ENCODE measurements around a stretch of chr7.

- PRO-cap, result no peak
Measured at GRCh38 chr7:55043531-55044148, 24.8 kb downstream of the EGFR start.

GRCh38 chr7:55060964-55061447 is 42.2 kb downstream of the EGFR start:
- PRO-cap, result no peak

- PRO-cap, result unidirectional peak, minus-strand start at chr7:55129703
Measured at GRCh38 chr7:55129613-55130388, 111.0 kb downstream of the EGFR start.

GRCh38 chr7:55130389-55131285 is 111.8 kb downstream of the EGFR start:
- PRO-cap, result bidirectional peak, plus-strand start at chr7:55130971, minus-strand start at chr7:55130863

DNA sequence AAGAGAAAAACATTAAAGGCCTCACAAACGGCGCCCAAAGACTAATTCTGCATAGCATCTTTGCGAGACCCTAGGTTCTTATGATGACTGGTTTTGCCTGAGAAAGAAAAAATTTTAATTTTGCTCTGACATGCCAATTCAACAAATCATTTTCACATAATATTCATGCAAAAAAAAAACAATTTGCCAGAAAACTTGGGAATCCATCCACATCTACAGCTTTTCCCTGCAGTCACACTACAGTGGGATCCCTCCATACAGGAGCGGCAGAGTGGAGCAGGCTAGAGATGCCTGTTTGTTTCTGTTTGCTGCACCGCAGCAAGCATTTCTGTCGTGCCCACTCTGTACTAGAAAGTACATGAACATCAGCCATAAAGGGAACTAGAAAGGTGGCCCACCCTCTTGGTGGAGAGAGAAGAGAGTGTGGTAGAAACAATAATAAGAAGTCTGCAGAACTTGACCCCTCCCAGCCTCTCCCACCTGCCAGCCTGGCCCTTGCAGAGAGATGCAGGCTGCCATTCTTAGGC is 171.6 kb downstream of the EGFR start:
- PRO-cap, result no peak

- PRO-cap, result no peak
Measured at GRCh38 chr7:55469217-55469817, 103.0 kb downstream of the VOPP1 start.

GRCh38 chr7:55555099-55555507 is 17.2 kb downstream of the VOPP1 start:
- PRO-cap, result no peak

- PRO-cap, result no peak
Measured at GRCh38 chr7:55555887-55556659, 16.2 kb downstream of the VOPP1 start.

GRCh38 chr7:55573276-55573576 is 924 bp upstream of the VOPP1 start:
- PRO-cap, result no peak

GRCh38 chr7:55593585-55593923 is 21.3 kb upstream of the VOPP1 start:
- PRO-cap, result no peak

DNA sequence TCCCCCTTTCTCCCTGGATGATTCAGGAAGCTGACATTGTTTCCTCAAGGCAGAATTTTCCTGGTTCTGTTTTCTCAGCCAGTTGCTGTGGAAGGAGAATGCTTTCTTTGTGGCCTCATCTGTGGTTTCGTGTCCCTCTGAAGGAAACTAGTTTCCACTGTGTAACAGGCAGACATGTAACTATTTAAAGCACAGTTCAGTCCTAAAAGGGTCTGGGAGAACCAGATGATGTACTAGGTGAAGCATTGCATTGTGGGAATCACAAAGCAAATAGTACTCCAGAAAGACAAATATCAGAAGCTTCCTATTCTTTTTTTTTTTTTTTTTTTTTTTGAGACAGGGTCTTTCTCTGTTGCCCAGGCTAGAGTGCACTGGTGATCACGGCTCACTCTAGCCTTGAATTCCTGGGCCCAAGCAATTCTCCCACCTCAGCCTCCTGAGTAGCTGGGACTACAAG is 12.8 kb downstream of the PHKG1 start:
- PRO-cap, result no peak

DNA sequence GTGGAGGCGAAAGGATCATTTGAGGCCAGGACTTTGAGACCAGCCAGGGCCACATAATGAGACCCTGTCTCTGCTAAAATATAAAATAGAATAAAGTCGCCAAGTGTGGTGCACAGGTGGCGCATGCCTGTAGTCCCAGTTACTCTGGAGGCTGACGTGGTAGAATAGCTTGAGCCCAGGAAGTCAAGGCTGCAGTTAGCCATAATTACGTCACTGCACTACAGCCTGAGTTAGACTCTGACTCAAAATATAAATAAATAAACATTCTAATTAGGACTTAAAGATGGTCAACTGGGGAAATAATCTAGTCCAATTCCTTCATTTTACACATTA is 771 bp downstream of the CHCHD2 start:
- PRO-cap, result no peak

DNA sequence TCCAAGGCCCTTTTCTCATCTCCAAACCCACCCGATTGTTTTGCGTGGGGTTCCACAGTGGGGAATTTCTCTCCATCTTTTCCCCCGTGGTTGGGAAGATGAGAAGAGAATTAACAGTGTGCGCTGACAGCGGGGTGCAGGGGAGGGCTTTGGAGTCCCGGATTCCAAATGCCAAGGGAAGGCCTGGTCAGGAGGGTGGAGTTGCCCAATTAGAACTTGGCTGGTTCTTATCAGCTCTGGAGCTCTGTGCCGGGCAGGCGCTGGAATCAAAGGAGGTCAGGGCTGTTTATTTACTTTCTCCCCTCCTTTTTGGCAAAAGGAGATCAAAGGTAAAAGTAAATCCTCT is 95.4 kb upstream of the ZNF716 start:
- PRO-cap, result no peak

DNA sequence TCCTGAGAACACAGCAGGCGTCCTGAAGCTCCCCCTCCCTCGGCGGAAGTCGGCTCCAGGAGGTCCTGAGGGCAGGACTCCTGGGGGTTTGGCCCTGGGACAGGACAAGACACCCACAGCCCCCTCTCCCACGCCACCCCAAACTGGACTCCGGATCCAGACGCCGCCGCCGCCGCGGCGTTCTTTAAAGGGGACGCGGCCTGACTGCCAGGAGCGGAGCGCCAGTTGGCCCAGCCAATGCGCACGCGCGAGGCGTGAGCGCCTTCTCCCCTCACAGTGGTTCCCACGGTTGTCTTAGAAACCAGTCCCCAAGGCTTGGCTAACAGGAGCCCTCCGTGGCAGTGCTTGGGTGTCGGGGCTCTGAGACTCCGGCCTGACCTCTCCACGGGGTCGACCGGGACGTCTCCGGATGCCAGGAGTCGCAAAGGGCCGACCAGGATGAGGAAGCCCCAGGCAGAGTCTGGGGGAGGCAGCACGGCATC is 371.8 kb downstream of the ZNF716 start:
- PRO-cap, result no peak

GRCh38 chr7:64463572-64464093 is 99.2 kb downstream of the ZNF680 start:
- PRO-cap, result bidirectional peak, plus-strand start at chr7:64463837, minus-strand start at chr7:64463706

GRCh38 chr7:64569046-64569936 is 6.4 kb upstream of the ZNF680 start:
- PRO-cap, result no peak

DNA sequence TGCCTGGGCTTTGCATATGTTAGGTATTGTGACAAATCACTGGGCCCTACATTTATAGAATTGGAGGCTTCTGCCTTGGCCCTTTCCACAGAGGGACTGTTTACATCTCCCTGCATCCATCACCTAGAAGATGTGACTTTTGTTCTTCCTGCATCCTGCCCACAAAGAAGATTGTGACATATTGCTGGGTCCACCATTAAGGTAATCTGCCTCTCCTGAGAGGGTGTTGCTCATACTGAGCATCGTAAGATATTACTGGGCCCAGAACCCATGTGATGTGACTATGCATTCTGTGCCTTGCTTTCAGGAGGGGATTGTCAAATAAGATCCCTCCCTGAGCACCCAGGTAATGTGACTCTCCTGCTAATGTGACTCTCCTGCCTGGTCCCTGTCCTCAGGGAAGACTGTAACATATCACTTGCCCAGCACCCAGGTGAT is 7.0 kb upstream of the ZNF107 start:
- PRO-cap, result no peak

DNA sequence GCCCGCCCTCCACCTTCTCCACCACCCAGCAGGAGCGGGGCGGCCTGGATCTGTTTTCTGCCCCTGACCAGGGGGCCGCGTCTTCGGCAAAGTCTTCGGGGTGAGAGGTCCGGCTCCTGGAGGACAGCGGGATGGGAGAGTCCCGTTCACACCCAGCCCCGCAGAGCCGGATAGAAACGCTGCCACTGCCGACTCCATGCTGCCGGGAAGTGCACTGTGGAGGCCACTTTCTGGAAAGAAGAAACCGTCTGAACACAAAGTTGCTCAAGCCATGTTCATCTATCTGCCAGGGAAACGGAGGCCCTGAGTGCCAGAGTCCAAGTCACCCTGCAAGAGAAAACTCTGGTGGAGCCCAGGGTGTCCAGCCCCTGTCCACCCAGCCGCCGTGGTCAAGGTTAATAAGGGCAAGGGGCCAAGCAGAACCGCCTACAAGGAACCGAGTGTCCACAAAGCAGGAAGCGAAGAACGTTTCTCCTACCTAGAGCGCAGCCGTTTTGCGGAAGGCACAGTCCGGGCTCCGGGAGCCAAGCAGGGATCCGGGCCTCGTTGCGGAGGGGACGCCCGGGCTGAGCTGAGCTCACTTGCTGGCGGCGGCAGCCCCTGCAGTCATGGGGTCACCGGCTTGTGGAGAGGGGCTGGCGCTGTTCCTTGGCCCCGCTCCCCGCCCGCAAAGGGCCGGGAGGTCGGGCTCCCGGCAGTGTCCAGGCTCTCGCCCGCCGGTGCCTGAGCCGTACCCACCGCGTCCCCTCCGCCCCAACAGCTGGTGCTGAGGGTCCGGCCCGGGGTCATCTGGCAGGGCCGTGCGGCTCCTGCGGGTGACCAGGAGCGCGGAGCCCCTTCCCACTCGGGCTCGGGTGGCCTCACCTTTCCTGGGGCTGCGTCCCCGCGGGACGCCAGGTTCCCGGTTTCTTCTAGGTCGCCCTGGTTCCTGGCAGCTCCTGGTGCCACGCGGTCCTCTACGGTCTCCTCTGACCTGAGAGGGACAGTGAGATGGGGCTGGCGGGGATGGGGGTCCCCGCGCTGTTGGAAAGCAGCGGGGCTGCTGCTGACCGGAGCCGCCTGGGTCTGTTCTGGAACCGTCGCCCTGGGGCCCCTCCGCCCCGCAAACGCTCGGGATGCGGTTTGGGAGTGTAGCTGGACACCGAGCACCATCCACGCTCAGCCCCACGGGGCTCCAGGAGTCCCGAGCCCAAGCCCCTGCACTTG is 14.1 kb upstream of the ZNF273 start:
- PRO-cap, result no peak

DNA sequence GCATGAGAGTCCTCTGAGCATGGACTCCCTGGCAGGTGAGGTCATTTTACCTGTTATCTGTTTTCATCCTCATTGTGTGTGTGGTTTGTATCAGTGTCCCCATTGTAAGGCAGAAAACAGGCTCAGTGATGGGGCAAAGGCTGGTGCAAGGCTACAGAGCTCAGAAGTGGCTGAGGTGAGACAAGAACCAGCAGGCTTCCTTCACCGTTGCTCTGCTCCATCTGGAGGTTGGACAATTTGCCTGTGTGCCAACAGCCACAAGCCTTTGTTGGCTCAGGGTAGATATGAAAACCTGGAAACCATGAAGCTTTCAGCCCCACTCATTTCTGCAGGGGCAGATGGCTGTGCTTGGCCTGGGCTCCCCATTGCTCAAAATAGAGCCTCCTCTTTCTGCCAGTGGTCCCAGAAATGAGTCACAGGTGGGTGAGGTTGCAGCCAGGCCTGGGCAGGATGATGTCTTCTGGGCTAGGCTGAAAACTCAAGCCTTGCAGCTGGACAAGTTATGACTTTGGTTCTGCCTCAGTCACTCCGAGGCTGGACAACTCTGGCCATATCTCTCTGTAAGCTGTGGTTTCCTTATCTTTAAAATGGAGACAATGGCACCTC is 12.3 kb upstream of the ZNF273 start:
- PRO-cap, result no peak

DNA sequence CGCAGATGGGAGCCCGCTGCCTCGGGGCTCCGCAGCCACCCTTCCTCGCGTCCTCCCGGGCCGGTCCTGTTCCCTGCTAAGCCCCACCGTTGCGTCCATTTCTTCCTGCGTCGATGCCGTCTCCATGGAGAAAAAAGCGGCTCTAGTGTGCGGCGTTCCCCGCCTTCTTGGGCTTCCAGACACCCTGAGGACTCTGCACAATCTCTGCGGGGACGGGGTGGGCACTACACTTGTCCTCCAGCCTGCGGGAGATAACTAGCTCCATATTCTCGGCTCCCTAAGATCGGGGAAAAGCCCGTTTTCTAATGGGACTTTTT is 121.6 kb upstream of the VKORC1L1 start:
- PRO-cap, result no peak